ENCODE measurements around the gene DIPK2A.

DNA sequence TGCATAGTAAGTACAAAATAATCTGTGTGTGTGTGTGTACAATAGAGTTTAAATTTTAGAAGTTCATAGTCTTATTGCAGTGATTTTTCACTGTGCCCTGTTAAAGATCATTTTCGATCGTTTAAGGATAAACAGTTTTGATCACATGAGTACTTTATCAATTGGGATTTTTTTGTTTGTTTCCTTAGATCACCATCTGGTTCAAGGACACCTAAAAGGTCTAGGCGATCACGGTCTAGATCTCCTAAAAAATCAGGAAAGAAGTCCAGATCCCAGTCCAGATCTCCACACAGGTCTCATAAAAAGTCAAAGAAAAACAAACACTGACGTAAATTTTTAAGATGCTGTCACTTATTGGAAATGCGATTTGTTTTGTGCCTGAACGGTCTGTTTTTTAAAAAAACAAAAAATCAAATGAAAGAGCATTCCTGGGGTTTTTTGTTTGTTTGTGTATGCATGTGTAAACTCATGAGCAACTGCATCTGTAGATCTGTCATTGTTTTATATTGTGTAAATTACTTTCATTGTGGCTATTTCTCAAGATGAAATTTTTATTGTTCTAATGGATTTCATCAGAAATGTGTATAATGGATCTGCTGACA is 54.9 kb downstream of the U2SURP start:
- PRO-cap: no peak
- RAMPAGE, long total RNA, 4 experiments: no peak in any of the 4 experiments

DNA sequence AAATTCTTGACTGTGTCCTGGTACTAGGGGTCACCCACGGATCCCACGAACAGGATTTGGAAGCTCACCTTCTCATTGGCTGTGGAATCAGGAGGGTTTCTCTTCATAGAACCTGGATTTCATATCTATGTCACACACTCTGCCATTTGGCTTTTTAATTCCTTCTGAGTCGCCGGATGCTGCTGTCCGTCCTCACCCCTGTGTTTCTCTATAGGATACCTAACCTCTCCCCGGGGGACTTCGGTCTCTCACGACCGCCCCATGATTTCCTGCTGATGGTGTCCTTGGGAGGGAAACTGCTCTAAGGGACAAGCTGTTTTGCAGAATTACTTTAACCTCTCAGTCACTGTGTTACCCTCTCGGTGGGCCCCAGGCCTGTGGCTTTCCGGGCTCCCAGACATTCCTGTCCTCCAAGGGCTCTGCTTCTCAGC is 40.7 kb downstream of the CHST2 start:
- PRO-cap: no peak
- RAMPAGE, long total RNA, 4 experiments: no peak in any of the 4 experiments

DNA sequence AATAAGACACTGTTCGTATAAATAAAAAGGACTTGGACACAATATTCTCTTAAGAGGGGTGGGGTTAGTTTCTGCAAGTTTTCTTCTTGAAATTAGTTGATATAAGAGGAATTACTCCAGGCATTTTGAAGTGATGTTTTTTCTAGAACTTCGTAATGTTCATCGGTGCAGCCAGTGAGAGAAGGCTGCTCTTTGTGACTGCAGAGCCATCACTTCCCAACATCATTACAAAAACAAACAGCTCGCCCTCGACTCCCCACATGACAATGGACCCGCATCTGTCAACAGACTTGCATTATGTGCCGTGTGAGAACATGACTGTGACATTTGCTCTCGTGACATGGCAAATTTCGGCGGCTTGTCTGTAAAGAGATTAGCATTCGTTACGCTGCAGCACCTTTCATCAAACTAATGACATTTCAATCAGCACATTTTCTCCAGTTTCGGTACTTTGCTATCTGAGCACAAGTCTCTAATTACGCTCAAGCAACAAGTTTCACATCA is 594 bp downstream of the SLC9A9 start:
- PRO-cap: no peak
- RAMPAGE, long total RNA, 4 experiments: no peak in any of the 4 experiments

GRCh38 chr3:143971592-143972284 is at the start of gene DIPK2A:
DIPK2A (plus strand) TSS chr3:143971823.
- PRO-cap: bidirectional peak, plus-strand start at chr3:143971823, minus-strand start at chr3:143971713; bidirectional peak, plus-strand start at chr3:143972071, minus-strand start at chr3:143972034
- RAMPAGE, long total RNA, 4 experiments: start-site peak on the plus strand in 2 of 4 experiments, at chr3:143971757-143972119 at its widest, 34 to 64 reads per replicate

DNA sequence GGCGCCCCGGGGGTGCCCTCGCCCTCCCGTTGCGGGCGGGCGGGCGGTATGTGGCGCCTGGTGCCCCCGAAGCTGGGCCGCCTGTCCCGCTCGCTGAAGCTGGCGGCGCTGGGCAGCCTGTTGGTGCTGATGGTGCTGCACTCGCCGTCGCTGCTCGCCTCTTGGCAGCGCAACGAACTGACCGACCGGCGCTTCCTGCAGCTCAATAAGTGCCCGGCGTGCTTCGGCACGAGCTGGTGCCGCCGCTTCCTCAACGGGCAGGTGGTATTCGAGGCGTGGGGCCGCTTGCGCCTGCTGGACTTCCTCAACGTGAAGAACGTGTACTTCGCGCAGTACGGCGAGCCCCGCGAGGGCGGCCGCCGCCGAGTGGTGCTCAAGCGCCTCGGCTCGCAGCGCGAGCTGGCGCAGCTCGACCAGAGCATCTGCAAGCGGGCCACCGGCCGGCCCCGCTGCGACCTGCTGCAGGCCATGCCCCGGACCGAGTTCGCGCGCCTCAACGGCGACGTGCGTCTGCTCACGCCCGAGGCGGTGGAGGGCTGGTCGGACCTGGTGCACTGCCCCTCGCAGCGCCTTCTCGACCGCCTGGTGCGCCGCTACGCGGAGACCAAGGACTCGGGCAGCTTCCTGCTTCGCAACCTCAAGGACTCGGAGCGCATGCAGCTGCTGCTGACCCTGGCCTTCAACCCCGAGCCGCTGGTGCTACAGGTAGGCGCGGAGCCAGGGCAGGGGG is 827 bp downstream of the DIPK2A start:
- PRO-cap: bidirectional peak, plus-strand start at position 349 of the sequence, minus-strand start at position 179 of the sequence
- RAMPAGE, long total RNA, 4 experiments: start-site peak on the plus strand in 1 of 4 experiments, centred at position 599 of the sequence, 12 reads per replicate

DNA sequence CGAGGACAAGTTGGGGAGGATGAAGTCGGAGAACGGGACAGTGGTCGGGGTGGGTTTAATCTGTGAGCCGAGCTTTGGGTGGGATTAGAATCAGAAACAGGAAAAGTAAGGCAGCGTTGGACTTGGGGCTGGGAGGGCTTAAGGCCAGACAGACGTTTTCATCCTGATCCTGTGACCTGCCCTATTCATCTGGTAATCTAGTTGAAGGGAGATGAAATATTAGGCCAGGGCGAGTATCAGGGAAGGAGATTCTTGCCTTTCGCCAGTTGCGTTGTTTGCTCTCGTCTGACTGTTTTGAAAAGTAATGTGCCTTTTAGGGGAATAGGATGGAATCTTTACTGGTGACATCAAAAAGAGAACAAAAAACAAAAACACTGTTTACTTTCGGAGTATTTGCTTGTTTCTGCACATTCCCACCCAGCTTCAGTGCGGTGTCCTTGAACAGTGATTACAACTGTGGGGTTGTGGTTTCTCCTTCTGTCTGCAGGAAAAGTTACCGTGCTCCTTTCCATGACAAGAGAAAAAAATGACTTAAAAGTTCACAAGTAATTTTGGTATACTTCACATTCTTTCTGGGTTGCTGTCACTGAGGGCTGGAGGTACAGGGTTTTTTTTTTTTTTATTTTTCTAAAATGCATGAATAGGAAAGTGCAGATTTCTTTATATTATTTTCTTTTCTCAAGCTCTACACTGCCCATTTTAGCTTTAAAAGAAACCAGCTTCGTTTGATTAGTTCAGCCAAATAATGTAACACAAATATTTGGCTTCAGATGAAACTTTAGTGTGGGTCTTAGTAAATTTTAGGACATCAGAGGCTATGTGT is 2.1 kb downstream of the DIPK2A start:
- PRO-cap: no peak
- RAMPAGE, long total RNA, 4 experiments: no peak in any of the 4 experiments

DNA sequence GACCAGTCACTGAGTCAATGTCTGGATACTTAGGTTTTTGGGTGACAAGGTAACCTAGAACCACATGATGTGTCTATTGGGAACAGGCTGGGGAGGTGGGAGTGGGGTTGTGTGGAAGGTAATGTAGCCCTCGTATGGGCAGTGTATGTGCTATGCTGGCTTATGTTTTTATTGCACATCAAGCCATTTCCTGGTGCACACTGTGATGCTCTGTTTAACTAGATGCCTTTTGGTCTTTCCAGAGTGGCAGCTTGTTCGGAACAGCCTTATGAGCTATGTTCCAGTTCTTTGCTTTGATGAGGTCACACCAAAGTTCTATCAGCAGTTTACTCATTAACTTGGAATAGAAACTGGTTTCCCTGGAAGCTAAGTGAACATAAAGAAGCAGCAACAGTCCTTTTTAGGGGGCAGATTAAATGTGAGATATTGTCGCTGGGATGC is 133.9 kb downstream of the DIPK2A start:
- PRO-cap: no peak
- RAMPAGE, long total RNA, 4 experiments: no peak in any of the 4 experiments

DNA sequence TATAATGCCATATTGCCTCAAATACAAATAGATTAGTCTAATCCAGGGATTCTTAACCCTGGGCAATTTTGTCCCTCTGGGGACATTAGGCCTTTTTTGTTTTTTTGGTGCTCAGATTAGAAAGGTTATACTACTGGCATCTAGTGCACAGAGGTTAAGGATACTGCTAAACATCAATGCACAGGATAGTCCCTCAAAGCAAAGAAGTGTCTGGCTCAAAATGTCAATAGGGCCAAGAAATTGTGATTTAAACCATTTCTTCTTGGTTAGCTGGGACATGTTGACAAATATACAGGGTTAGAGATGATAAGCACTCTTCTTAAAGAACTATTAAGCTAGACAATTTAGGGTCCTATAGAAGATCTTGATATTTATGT is 2.4 kb downstream of the PLOD2 start:
- PRO-cap: no peak
- RAMPAGE, long total RNA, 4 experiments: no peak in any of the 4 experiments

DNA sequence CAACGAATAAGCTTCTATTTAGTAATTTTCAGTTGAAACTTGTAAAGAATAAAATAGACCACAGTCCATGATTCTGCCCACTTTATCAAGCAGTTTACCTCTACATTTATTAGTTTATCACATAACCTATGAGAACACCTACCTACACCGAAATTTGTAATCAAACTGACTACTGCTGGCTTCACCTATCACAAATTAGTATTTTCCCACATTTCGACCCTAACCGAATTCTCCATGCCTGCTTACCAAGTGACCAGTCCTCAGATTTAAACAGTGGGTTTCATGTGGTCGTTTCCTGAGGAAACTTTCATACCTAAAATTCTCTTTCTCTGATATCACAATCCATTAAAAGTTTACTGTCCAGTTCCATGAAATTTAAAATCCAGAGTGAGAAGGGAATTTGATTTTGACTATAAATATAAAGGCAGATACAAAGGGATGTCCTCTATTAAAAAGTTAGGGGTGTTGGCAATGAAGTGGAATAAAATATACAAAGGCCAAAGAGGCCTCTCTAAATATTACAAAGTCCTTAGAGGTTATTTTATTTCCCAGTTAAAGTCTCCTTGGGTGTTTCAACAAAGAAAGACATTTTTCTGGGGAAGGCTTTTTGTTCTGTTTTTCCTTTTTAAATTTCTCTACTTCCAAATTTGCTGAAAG is 1.9 kb downstream of the PLOD2 start:
- PRO-cap: no peak
- RAMPAGE, long total RNA, 4 experiments: no peak in any of the 4 experiments

DNA sequence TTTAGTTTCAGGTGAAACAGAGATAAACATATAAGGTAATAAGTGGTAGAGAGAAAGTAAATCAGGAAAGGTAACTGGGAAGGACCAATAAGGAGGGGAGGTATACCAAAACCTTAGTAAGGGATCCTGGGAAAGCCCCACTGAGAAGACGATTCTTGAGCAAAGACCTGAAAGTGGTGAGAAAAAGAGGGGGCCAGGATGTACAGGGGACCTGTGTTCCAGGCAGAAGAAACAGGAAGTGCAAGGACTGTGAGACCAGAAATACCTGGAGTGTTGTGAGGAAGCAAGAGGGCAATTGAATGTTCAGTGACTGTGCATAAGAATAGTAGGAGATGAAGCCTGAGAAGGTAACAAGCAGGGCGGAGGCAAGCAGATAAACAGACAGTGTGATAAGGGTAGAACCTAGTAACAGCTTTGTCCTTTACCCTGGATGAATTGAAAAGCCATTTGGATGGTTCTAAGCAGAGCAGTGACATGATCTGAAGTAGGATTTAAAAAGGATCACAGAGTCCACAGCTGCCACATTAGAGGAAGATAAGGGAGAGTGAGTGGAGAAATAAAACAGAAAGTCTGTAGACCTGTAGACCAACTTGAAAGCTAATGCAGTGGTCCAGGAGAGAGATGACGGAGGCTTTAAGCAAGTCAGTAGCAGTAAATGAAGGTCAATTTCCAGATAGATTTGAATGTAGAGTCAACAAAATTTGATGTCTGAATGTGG is 4.0 kb upstream of the PLOD2 start:
- PRO-cap: no peak
- RAMPAGE, long total RNA, 4 experiments: no peak in any of the 4 experiments

DNA sequence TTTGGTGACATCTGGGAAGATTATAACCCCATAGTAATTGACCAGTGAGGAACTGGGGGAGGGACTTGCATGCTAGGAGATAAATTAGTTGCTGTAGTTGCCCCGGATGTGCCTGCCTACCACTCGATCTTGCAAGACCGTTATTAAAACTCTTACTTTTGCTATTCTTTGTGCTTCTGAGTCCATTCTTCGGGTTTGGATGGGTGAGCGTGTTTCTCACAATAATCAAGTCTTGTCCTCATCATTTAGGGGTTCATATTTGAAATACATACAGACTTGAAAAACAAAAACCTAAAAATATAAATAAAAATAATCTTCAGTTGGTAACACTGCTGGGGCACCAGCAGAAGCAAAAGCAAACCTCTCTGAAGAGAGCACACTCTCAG is 88.7 kb upstream of the PLSCR4 start:
- PRO-cap: no peak
- RAMPAGE, long total RNA, 4 experiments: no peak in any of the 4 experiments

- PRO-cap: no peak
- RAMPAGE, long total RNA, 4 experiments: no peak in any of the 4 experiments
These were observed 21.9 kb downstream of the PLSCR1 start for GRCh38 chr3:146522307-146523078.

- PRO-cap: unidirectional peak, plus-strand start at chr3:146543844
- RAMPAGE, long total RNA, 4 experiments: no peak in any of the 4 experiments
These were observed 875 bp downstream of the PLSCR1 start for GRCh38 chr3:146543363-146544100.

- PRO-cap: no peak
- RAMPAGE, long total RNA, 4 experiments: no peak in any of the 4 experiments
These were observed 37.5 kb downstream of the ZIC4 start for GRCh38 chr3:147368763-147369307.

DNA sequence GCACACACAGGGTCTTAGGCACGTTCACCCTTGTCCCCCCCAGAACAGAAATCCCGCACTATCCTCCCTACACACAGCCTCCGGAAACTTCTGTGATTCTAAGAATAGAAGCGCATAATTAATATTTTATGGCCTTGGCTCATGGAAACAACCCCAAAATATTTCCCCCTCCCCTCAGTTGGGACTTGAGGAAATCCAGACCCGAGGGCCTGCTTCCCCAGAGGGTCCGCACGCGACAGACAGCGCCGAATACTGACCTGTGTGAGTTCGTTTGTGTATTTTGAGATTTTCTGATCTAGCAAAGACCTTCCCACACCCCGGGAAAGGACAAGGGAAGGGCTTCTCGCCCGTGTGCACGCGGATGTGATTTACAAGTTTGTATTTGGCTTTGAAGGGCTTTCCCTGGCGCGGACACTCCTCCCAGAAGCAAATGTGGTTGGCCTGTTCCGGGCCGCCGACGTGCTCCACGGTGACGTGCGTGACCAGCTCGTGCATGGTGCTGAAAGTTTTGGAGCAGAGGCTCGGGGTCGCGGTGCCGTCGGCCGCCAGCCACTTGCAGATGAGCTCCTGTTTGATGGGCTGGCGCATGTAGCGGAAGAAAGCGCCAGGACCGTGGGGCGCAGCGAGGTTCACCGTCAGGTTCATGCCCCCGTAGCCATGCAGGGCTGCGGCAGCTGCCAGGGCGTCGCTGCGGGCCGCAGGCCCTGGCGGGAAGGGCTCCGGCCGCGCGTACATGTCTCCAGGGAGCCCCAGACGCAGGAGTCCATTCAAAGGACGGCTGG is 10.6 kb downstream of the ZIC4 start:
- PRO-cap: no peak
- RAMPAGE, long total RNA, 4 experiments: no peak in any of the 4 experiments

- PRO-cap: no peak
- RAMPAGE, long total RNA, 4 experiments: no peak in any of the 4 experiments
These were observed 1.6 kb downstream of the ZIC1 start for GRCh38 chr3:147410559-147411375.

DNA sequence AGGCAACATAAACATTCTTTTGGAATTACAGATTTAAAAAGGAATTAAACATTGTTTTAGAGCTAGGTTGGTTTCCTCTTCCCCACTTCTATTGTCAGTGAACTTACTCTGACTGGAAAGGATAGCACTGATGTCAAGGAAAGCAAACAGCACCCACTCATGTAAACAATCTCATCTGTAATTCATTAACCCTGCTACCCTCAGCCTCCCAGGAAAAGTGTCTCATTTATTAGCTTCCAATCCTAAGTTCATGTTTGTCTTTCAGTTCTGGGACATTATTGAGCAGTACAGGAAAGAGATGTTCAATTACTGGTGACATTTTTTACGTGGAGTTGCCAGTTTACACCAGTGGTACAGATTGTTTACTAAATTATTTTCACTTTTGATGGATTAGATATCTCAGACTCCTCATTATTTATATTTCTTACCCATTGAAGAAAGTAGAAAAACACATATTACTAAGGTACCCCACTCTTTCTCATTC is 95.5 kb upstream of the AGTR1 start:
- PRO-cap: no peak
- RAMPAGE, long total RNA, 4 experiments: no peak in any of the 4 experiments

DNA sequence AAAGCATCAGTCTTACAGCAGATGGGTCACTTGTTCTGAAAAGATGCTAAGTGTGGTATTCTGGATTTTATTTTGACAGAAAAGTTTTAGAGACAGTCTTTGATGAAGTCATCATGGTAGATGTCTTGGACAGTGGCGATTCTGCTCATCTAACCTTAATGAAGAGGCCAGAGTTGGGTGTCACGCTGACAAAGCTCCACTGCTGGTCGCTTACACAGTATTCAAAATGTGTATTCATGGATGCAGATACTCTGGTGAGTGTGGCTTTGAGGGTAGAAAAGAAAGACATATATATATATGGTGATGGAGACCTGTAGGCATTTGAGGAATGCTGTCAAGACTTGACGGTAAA is 4.9 kb downstream of the GYG1 start:
- PRO-cap: no peak
- RAMPAGE, long total RNA, 4 experiments: no peak in any of the 4 experiments

- PRO-cap: no peak
- RAMPAGE, long total RNA, 4 experiments: no peak in any of the 4 experiments
These were observed 39.9 kb downstream of the GYG1 start for GRCh38 chr3:149031017-149031840.

DNA sequence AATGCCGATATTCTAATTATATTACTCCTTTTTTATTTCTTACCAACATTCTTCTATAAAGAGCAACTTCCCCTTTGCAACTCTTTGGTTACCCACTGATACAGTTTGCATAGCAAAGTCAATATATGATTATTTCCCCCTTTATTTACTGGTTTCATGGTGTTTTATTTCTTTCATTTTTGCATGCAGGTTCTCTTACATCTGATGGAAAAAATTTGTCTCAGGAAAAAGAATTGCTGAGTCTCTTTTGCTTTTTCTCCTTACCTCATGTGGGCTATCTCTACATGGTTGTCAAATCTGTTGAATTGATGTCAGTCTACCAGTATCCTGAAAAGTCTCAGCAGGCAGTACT is 15.7 kb downstream of the HPS3 start:
- PRO-cap: no peak
- RAMPAGE, long total RNA, 4 experiments: no peak in any of the 4 experiments

All from suprapubic skin (tissue), 4 donors.